Hair follicular keratinocyte (primary cell): ENCODE measurements around a stretch of chr1.

- RAMPAGE, long total RNA, result no peak
These were observed 2.2 kb downstream of the SCYL3 start for GRCh38 chr1:169891395-169891933.

GRCh38 chr1:169894527-169894892 is 814 bp upstream of the SCYL3 start:
- RAMPAGE, long total RNA, result no peak

- RAMPAGE, long total RNA, result no peak
These were observed 6.8 kb upstream of the SCYL3 start for GRCh38 chr1:169900523-169900813.

DNA sequence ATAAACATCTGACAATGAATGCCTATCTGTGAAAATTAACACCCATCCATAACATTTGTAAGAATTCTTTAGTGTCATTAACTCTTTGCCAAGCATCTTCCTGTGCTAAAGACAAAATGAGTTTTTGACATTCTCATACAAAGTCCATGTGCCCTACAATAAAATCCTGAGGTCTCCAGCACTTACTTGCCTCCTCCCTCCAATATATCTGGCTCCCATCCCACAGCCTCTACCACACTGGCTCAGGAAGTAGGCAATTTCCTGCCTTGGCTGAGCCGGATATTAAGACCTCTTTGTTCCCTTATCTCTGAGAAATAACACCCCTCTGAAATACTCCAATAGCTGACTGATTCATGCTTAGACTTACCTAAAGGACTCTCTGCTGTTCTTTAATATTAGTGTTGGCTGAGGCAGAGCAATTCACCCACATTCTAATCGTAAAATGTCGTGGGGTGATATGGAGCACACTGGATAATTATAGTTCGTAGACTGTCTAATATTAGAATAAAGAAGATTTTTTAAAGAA is 37.6 kb upstream of the GORAB start:
- RAMPAGE, long total RNA, result no peak

DNA sequence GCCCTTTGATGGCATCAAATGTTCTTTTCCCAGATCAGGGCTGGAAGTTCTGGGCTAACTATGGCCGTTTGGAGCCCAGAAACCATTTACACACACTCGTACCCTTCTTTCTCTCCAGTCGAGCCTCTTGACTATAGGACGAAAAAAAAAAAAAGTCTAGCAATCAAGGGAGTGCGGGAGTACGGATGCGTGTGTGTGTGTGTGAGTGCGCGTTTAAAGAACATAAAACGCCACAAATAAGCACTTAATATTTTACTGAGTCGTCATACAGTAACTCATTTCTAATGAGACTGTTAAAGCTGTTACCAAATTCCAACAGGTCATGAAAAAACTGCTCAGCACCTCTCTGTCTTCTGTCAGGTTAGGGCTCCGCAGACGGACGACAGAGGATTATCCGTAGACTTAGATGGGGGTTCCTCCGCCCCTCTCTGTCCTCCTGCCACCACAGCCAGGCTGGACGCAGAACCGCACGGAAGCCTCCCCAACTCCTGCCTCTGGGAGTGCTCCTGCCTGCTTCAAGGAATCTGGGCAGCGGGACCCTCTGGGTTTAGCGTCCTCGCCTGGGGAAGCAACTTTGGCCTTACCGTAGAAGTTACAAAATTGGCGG is 2.0 kb upstream of the PRRX1 start:
- RAMPAGE, long total RNA, result no peak

DNA sequence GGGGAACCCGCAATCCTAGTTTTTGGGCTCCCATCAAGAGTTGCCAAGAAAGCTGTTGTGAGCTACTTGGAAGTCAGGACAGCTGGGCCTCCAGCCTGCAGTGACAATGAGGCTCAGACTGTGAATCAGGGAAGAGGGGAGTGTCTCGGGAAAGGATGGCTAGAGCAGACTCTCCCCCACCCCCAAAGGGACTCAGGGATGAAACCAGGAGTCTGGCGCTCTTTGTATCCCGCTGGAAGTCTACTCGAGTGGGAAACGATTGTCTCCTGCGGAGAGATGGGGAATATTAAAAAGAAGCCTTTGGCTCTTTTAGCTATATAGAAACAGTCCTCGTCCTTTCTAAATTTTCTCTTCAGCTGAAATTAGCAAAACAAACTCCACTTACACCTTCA is 3.5 kb downstream of the PRRX1 start:
- RAMPAGE, long total RNA, result no peak

- RAMPAGE, long total RNA, result no peak
These were observed 4.3 kb downstream of the PRRX1 start for GRCh38 chr1:170668134-170668780.

GRCh38 chr1:170674091-170674677 is 10.3 kb downstream of the PRRX1 start:
- RAMPAGE, long total RNA, result no peak

GRCh38 chr1:170738456-170739169 is 74.7 kb downstream of the PRRX1 start:
- RAMPAGE, long total RNA, result no peak

GRCh38 chr1:171360102-171360561 is 46.1 kb downstream of the FMO4 start:
- RAMPAGE, long total RNA, result no peak

- RAMPAGE, long total RNA, result no peak
These were observed 15.7 kb upstream of the MYOCOS start for GRCh38 chr1:171606313-171606838.

DNA sequence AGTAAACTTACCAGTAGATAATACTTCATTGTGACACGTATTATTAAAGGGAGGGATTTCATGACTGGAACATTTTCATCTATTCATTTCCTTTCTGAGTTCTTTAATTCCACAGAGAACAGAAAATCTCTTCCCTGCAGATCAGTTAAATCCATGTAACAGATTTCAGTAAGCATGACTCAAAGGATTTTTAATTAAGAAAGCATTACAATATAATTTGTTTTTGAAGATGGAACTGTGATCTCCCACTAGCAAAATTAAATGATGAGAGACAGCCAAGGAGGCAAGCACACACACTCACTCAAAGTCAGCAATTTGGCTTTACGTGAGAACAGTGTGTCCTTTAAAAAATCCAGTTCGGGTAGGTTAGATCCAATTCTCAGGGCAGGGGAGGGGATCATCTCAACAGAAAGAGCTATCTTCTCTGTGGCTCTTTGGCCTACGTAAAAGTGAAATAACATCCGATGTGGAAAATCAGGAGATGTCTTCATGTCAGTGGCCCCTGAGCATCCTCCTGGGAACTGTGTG is 10.7 kb upstream of the MYOC start:
- RAMPAGE, long total RNA, result no peak

DNA sequence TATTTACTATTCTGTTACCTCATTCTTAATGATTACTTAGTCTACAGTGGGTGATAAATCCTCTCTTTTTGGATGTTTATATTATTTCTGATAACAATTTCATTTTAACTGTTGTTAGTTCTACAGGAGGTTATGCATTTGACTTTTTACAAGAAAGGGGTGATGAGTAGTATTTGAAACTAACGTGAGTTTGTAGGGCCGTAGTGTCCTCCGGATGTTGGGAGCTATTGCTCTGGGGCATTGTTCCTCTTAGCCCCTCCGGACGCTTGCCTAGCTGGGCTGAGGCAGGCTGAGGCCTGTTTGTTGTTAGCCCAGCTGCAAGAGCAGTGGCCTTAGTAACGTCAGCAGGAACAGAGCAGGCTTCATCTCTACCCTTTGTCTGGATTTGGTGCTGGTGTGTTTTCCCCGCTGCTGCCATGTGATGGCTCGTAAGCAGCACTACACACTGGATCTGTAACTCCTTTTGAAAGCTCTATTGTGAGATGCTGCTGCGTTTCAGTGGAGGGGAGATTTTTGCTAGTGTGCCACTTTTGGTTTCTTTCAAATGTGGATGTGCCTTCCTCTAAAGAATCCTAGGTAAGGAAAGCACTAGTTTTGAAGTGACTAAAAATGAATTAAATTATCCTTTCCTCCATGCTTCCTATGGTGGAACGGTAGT is 57.6 kb downstream of the DNM3 start:
- RAMPAGE, long total RNA, result no peak

DNA sequence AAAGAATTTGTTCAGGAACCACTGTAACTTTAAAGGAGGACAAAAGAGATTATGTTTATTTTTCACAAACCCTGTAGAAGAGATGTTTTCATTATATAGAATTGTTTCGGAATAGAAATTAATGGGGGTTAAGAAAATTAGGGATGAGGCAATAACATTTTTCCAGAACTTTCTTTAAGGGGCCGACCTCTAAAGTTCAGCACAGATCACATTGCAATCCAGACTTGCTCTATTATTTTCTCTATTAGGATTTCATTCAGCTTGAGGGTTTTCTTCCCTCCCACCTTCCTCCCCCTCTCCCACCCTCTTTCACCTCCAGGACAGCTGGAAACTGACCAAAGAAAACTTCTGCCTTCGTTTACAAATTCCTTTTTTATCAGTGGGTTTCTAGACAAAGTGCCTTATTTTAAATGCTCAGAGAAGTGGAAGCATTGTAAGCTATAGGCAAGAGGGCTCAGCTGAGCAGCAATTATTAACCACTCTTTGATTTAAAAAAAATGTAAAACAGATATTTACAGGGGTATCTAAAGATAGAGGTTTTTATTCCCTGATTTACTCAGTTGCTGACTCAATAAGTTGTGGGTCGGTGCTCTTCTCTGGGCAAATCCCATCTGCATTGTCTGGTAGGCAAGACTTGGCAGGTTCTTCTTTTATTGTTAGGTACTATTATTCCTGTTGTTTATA is 277.1 kb upstream of the C1orf105 start:
- RAMPAGE, long total RNA, result no peak

- RAMPAGE, long total RNA, result no peak
These were observed 235.2 kb upstream of the C1orf105 start for GRCh38 chr1:172185276-172185762.

DNA sequence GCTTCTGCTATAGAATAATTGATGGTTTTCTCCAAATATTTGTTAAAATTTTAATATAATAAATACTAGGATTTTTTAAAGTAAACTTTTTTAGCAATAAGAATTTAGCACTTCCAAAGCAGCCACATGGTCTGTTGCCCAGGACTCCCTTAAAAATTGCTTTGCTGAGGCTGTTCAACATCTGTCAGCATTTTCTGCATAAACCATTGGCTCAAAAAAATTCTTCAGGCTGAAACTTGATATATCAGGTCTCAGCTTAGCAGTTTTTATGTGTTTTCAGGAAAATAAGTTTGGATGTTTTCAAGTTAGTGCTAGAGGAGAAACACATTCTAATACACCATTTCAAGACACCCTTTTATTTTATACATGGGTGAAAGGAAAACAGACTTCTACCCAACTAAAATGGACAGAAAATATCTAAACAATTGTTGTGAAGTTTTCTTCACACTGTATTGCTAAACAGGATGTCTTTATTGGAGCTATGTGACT is 69.1 kb upstream of the C1orf105 start:
- RAMPAGE, long total RNA, result no peak

DNA sequence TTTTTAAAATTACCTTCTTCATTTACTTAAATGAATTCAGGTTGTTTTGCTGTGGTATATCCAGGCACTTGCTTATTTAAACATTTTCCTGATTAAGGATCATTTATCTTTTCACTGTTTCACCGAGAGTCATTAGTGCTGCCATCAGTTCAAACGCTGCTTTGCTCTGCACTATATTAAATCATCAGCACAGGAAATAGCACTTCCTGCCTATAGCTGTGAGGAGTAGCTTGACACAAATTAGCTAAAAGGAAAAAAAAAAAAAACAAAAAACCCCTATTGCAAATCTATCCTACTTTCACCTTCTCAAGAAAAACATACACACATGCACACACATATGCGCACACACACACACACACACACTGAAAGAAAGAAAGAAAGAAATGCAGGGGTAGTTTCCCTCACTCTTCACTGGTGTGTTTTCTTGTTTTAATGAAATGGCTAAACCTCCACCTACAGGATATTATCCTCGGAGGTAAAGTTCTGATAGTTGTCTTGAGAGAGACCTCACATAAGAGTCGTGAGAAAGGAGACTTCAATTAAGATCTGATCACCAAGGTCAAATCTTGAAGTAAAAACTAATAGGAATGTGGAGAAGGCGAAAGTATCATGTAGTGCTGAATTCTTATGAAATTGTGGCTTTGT is 39.6 kb upstream of the C1orf105 start:
- RAMPAGE, long total RNA, result no peak

GRCh38 chr1:172819087-172819640 is 160.3 kb downstream of the FASLG start:
- RAMPAGE, long total RNA, result no peak

GRCh38 chr1:173205301-173206237 is 1.6 kb downstream of the TNFSF4 start:
- RAMPAGE, long total RNA, result no peak

- RAMPAGE, long total RNA, result no peak
These were observed 124.9 kb upstream of the TNFSF4 start for GRCh38 chr1:173332033-173332508.